Daoy (cell line): Measurements from ENCODE around the gene BMPER.

- RAMPAGE, long total RNA = no peak
Measured at GRCh38 chr7:33070159-33070484, 7.5 kb upstream of the NT5C3A start.

- RAMPAGE, long total RNA = no peak
Measured at GRCh38 chr7:33422062-33422450, 292.7 kb downstream of the BBS9 start.

DNA sequence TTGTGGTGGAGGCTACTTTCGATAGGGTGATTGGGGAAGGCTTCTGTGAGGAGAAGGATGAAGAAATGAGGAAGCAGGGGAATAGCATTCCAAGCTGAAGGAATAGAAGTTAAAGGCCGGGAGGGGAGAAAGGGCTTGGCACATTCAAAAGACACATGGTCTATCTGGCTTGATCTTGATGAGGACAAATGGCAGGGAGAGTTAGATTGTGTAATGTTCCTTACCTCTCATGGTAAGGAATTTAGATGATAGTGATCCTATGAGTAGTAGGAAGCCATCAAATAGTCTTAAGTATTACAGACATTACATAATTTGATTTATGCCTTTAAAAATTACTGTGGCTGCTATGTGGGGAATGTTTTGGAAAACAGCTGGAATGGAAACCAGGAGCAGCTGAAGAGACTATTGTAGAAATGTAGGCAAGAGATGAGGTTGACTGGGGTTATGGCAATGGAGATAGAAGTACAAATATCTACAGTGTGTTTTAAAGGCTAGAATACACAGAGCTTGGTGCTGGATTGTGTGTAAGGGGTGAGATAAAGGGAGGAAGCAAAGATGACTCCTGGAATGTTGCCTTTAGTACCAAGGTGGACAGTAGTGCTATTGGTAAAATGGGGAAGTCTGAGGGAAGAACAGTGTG is 351.3 kb upstream of the BMPER start:
- RAMPAGE, long total RNA = no peak

DNA sequence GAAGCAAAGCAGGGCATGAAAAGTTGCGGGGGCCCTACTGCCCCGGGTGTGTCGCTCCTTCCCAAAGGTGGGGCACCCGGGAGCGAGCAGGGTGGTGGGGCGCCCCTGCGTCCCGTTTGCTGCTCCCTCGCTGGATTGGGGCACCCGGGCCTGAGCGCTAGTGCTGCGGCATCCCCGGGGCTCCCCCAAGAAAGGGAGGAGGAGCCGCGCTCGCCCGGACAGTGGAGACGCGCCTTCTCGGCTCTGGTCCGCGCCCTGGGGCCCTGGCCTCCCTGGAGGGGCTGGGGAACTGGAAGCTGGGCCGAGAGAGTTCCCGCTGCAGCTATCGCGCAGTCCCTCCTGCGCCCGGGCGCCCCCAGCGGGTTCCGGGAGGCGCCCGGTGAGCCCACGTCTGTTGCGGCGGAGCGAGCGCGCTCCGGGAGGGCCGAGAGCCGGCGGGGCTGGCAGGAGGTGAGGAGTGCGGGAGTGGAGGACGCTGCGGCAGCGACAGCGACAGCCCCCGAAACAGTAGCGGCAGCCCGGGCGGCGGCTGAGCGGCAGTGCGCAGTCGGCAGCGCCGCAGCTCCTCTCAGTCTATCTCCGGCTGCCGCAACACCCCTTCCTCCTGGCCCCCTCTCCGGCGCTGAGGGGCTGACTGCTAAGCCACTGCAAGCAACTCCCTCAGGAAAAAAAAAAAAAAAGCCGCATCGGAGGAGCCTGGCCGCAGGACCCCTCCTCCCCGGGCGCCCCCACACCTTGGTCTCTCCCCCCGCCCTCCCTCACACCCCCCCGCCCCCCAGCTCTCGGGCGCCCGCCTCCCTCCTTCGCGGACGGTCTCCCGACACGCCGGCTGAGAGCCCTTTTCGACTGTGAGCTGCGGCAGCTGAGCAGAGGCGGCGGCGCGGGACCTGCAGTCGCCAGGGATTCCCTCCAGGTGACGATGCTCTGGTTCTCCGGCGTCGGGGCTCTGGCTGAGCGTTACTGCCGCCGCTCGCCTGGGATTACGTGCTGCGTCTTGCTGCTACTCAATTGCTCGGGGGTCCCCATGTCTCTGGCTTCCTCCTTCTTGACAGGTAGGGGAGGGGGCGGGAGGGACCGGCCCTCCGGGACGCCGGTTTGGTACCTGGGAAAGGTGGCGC is at the start of gene BMPER:
Gene BMPER (plus strand): TSS at position 845 of the 1,118 bp plus-strand sequence.
- RAMPAGE, long total RNA = no peak

- RAMPAGE, long total RNA = no peak
Measured at GRCh38 chr7:34097223-34097526, 191.8 kb downstream of the BMPER start.

GRCh38 chr7:34757917-34758640 is 100.1 kb downstream of the NPSR1 start:
- RAMPAGE, long total RNA = no peak

GRCh38 chr7:35036149-35036601 is 1.1 kb downstream of the DPY19L1 start:
- RAMPAGE, long total RNA = no peak

DNA sequence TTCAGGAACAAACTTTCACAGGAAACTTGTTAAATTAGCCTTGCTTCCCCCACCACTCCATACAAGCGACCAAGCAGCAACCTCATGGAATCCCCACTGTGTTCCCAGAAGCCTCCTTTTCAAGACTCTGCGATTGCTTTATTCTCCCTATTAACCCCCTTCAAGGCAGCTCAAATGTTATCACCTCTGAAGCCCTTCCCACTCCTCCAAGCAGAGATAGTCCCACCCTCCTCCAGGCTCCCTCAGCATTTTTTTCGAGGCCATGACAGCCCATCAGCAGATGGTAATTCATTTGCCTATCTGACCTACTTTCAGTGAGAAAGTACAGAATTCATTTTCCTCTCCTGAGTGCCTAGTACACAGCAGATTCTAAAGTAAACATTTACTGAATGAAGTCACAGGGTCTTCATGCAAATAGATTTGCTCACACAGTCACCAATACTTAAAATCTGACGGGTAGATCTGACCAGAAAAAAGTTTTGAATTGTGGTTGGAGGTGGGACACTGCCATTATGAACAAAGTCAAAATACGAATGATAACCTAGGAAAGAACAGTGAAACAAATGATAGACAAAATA is 47.7 kb downstream of the HERPUD2 start:
- RAMPAGE, long total RNA = no peak

- RAMPAGE, long total RNA = no peak
Measured at GRCh38 chr7:35694147-35694705, 709 bp downstream of the HERPUD2 start.

- RAMPAGE, long total RNA = no peak
Measured at GRCh38 chr7:35868728-35869343, 68.0 kb downstream of the SEPTIN7 start.

DNA sequence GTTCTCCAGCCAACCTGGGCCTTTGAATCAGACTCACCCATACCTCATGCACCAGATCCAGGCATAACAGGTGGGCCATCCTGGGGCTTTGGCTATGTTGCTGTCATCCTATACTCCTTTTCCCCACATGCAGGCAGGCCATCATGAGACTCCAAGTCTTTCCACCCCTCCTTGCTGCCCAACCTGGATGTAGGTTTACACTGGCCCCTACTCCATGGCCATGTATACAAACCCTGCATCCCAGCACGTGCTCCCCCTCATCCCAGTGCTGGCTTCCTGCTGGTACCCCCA is 171.5 kb upstream of the EEPD1 start:
- RAMPAGE, long total RNA = no peak

DNA sequence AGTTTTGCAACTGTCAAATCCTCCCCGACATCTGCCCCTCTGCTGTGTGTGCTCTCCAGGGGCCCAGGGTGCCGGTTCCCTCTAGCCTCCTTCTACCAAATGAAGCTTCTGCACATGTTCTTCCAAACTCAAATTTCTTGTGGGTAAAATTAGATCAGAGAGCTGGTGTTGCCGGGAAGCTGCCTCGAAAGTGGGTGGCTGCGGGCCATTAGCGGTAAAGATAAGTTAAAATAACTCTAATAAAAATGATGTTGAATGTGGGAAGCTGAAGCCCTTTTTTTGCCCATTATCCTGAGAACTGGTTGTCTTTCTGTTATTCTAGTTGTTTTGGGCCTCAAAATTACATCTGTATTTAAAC is 37.0 kb upstream of the EEPD1 start:
- RAMPAGE, long total RNA = no peak

GRCh38 chr7:36126767-36127068 is 26.3 kb upstream of the EEPD1 start:
- RAMPAGE, long total RNA = no peak

- RAMPAGE, long total RNA = no peak
Measured at GRCh38 chr7:36192036-36192661, 39.1 kb downstream of the EEPD1 start.

DNA sequence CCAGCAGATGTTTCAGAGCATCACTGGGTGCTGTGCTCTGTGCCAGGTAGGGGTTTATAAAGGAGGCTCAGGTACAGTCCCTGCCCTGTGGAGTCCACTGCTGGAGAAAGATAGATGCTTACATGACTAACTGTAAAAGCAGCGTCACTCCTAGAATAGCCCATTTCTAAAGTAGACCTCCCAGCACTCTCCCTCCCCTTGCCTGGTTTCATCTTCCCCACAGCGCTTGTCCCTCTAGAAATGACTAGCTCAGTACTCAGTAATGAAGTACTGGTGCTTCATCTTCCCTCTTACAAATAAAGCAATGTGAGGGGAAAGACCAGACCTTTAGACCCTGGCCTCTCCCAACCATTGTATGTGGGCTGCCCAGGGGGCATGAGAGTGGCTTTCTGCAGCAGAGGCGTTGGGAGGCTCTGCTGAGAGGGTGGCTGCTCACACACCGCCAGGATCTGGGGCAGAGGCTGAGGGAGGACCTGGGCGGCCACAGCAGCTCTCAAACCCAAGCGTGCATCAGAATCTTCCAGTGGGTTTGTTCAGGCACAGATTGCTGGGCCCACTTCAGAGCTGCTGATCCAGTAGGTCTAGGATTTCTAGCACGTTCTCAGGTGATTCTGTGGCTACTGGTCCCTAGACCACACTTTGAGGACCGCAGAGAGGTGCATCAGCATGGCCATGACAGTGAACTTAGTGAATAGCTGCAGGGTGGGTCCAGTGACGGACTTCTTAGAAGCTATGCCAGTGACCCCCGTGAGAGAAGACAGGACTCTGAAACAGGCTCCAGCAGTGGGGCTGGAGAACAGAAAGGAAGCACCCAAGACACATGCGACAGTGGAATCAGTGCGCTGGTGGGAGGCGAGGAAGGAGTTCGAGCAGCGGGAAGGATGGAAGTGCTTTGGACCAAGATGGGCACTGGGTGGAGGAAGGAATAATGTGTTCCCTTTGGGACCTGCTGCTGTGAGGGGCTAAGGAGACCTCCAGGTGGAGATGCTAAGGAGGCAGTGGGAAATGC is 87.5 kb downstream of the MATCAP2 start:
- RAMPAGE, long total RNA = no peak

DNA sequence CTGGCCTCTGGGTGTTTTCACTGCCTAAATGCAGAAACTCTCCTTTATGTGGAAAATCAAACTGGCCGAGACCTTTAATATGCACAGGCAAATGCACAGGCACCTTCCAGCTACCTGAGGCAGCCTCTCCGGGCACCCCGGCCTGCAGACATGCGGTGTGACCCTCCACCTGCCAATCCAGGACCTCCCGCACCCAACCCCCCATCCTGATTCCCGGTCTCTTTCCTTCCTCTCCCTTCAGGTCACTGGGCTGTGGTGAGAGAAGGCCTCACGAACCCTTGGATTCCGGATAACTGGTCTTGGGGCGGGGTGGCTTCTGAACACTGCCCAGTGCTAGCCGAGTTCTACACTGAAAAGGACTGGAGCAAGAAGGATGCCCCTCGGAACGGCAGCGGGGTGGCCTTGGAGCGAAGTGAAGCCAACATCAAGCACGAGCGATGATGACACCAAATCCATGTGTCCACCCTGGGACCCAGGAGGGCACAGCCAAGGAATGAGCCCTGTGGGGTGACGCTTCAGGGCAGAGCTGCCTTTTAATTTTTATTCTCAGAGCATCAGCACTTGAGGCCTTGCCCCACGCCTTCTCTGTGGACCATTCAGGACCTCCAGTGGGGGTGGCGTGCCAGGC is 68.2 kb downstream of the MATCAP2 start:
- RAMPAGE, long total RNA = no peak

DNA sequence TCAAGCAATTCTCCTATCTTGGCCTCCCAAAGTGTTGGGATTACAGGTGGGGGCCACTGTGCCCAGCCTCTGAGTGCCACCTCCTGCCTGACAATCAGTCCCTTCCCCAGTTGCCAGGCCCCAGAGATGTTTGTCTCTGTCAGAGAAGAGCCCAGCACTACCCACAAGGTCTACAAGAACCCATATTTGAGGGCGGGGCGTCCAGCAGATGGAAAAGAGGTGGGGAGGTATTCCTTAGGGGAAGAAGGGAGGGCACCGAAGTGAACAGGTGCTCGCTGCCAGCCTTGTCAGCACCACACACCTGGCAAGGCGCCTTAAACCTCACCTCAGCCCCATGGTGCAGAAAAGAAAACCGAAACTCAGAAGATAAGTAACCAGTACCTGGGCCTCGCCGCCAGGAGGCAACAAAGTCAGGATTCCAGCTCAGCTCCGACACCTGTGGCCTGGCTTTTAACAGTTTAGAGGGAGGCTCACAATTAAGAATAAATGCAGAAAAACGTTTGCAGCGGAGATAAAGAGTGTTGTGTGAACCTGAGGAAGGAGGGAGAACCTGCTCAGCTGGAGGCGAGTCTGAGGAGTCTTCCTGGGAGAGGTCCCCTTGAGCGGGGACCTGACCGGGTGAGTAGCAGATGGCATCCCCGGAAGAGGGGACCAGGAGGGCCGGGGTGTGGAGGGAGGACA is 54.5 kb downstream of the MATCAP2 start:
- RAMPAGE, long total RNA = no peak

GRCh38 chr7:36388901-36389182 is 820 bp upstream of the ANLN start:
- RAMPAGE, long total RNA = no peak

GRCh38 chr7:36864507-36864776 is 140.1 kb upstream of the AOAH start:
- RAMPAGE, long total RNA = no peak

DNA sequence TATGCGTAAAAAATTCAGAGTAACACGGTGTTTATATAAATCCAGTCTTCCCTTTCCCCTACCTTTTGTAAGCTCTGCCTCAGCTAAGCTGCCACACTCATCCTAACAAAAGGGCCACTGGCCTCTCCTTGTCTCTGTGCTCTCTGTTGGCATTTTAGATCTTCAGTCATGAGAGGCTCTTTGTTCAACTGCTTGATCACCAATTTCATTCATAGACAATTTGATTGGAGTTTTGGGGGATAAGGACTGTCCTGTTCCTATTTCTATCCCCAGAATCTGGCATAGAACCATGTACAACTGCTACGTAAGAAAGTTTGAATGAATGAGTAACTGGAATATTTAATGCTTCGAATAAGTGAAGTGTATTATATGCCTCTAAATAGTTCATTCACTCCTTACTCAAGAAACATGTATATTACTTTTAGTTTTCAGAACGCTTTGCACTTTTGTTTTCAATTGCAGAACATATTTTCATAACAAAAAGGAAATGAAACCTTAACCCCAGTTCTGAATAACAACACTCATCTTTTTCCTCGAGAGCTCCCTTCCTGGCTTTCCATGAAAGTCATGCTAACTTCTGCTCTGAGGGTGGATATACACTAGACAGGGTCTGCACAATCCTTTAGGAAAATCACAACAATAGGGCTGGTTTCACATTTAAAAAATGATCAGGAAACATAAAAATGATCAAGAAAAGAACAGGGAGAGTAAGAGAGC is 219.2 kb upstream of the AOAH start:
- RAMPAGE, long total RNA = no peak